Sciatic nerve (tissue), 1 donor: ENCODE measurements around a stretch of chr13.

DNA sequence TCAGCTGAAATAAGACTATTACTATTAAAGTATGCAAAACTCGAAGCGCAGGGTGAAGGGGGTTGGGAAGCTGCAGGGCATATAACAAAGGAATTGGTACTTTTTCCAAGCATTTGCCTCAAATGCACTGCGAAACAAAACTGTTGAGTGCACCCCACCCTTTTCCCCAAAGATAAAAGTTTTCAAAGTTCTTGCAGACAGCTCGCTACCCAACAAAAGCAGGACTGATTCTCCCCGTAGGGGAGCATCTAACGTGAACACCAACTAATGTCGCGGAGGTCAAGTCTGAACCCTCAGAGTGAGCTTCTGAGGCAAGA, 1073.8 kb downstream of the KLF5 start:
- PRO-cap: no peak

GRCh38 chr13:74136099-74136889, 1077.5 kb downstream of the KLF5 start:
- PRO-cap: bidirectional peak, plus-strand start at chr13:74136217, minus-strand start at chr13:74136232

DNA sequence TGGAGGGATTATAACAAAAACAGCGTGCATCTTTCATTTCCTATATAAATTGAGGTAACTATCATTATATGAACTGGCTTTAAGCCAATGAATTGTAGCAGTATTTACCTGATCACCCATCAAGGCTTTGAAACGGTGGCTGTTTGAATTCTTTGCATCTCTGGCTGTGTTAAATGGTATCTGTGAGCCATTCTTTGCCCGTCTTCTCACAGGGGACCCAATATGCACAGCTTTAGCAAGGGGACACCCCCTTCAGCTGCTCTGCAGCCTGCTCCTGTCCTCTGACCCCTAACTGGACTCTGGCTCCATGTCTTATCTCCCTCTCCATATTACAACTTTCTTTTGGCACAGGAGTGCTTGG, 1109.2 kb downstream of the KLF5 start:
- PRO-cap: no peak

GRCh38 chr13:74287742-74287996, 1194.3 kb downstream of the TBC1D4 start:
- PRO-cap: no peak

DNA sequence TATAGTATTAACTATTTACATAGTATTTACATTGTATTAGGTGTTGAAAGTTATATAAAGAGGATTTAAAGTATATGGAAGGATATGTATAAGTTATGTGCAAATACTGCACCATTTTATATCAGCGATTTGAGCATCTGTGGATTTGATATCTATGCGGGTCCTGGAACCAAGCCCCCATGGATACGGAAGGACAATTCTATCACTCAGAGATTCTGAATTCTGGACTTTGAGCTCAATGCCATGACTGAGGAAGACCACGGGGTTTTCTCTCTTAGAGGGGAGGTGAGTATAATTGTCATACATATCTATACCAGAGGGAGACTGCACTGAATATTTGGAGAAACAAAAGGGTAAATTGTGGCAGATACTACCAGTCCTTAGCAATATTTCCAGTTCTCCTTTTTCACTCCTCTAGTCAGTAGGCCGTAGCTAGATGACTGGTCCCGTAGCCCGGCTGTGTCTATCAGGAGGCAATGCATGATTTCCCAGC, 929.3 kb downstream of the TBC1D4 start:
- PRO-cap: no peak

DNA sequence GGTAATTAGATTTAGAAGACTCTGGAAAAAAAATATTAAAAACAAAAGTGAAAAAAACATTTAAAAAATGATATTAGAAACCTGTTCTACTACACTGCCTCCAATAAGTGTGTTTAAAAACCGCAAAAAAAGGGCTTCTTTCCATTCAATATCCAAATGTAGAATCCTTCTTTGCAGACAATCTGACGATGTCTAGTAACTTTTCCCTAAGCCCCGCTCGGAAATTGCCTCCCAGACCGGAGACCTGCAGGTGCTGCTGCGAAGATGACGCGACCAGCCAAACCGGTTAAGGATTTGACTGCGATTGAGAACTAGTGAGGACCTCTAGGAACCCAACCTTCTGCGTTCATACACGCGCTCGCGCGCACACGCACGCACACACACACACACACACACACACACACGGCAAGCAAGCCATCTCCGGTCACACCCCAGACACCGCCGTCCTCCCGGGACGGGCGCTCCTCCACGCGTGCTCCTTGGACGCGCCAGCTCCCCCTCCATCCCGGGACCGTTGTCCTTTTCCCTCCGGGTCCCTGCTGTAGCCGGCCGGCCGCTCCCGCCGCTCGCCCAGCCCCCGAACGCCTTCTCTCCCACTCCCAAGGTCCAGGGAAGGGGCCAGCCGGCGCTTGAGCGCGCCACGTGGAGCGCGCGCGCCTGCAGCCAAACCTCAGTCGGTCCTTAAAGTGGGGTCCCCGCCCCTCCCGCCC, 1.3 kb downstream of the TBC1D4 start:
- PRO-cap: unidirectional peak, plus-strand start at position 632 of the sequence; bidirectional peak, plus-strand start outside the sequence, minus-strand start at position 683 of the sequence

DNA sequence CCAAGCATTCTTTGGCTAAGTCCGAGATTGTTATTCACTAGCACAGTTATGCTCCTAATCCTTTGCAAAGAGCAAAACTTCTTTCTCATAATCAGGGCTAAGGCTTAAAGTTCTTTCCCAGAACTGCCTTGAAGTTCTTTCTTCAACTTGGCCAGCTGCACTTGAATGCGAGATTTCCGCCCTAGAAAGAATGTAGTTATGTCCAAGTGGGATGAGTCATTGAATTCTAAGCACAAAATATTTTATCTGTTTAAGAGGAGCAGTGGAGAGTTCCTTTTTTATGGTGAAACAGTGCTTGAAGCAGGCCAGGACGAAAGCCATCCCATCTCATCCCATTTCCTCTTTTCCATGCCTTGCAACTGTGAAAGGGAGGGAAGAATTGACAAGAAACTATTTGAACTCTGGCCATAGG, 174.7 kb downstream of the KCTD12 start:
- PRO-cap: no peak

DNA sequence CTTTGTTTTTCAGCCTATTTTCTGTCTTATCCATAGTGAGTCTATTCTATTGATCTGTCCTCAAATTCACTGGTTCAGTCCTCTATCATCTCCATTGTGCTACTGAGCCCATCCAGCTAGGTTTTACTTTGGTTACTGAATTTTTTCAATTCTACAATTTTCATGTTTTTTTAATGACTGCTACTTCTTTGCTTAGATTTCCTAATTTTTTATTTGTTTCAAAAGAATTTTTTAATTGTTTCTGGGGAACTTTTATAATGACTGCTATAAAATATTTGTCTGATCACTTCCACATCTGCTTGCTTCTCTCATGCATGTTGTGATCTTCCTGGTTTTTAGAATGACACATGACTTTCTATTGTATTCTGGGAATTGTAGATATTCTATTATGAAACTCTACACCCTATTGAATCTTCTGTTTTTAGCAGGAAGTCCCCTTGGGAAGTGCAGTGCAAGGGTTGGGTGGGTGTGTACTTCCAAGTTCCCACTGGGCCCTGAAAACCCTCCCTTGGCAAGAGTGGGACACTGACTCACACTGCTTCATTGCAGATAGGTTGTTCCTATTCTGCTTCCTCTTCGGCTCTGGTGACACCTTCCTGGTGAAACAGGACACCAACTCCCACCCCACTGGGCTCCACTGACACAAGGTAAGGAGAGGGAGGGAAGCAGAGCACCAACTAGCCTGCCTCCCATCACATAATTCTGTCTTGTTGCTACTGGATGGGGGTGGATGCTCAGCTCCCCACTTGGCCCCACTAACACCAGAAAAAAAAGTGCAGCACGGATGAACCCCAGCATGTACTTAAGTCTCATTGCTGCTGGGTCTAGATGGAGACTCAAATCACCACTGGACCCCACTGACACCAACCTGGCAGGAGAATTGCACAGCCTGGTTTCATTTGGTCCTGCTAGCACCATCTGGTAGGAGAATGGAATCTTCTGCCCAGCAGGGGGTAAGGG, 121.8 kb downstream of the KCTD12 start:
- PRO-cap: unidirectional peak, plus-strand start at position 645 of the sequence

DNA sequence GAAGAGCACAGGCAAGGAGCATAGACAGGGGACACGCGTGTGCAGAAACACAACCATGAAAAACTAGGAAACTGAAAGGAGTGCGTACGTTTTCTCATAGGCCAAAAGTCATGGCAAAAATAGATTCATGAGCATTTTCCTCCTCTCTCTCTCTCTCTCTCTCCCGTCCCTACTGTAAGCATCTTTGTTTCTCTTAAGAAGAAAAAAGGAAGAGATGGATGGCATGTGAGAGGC, 60.4 kb downstream of the KCTD12 start:
- PRO-cap: no peak

DNA sequence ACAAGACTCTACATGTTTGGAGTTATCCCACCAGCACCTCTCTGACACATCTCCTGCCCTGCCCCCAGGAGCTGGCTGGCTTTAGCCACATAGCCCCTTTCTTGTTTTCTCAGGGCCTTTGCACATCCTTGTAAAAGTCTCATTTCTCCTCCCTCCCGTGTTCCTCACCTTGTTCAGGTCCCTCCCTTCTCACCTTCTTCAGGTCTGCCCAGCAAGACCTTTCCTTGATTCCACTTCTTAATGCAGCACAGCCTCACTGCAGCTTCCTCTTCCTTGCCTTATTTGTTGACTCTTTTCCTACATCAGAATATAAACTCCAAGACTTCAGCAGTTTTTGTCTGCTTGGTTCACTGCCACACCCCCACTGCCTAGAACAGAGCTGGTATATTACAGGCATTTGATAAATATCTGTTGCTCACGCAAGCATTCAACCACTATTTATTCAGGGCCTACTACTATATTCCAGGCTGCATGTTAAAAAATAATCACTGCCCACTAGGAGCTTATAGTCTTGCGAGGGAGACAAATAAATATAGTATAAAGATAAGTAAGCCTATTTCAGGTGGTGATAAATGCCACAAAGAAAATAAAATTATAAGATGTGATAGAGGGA, 2.5 kb upstream of the KCTD12 start:
- PRO-cap: unidirectional peak, minus-strand start at position 284 of the sequence

DNA sequence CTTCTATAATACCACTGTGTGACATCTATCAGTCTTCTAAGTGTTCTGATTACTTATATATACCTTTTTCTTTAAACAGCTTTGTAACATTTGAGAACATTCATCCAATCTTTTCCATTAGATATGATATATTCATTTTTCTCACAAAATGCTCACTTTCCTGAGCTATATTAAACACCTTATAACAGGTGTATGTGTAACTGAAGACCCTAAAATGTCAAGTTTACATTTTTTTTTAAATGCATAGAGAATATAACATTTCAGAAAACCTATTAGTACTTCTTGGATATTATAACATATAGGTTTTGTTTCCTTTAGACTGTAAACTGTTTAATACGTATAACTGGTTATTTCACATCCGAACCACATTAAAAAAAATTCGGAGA, 14.7 kb downstream of the CLN5 start:
- PRO-cap: no peak

DNA sequence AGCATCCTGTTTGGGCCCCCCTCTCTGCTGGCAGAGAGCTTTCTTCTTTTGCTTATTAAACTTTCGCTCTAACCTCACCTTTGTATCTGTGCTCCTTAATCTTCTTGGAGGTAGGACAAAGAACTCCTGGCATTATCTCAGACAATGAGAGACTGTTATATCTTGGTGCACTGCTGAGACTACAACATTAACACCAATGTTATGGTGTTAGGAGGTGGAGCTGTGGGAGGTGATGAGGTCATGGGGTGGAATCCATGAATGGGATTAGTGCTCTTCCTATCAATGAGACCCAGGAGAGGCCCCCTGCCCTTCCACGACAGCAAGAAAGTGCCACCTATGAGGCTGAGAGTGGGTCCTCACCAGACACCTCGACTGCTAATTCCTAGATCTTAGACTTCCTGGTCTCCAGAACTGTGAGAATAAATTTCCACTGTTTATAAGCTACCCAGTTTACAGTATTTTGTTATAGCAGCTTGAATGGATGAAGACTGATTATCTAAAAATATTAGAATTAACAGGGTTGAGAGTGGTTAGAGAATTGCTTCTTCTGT, 21.0 kb upstream of the FBXL3 start:
- PRO-cap: no peak

- PRO-cap: no peak
These were observed 102.3 kb upstream of the MYCBP2 start for GRCh38 chr13:77429210-77429651.

DNA sequence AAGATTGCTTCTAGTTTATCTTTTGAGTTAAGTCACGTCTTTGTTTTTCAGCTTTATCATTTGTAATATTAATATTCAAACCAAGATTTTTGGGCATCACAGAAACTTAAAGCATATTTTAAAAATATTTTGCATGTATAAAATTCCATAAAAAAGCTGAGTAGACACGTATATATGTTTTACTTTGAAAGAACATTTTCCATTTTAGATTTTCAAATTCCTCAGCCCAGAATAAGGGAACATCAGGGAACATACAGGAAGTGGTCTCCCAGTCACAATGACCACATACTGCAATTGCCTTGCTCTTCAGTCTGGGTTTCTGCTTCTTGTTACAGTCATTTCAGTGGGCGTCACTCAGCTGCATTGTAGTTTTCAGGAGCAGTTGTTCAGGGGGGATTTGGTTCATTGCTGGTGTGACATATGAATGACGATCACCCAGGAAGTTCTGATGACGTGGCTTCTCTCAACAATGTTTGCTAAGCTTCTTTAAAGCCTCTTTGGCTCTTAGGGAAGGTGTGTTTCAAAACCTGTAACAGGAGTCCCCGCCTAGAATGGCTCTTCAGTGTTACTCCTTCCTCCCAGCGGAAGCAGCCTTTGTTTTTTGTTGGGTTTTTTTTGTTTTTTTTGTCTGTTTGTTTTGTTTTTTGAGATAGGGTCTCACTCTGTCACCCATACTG, 1.7 kb upstream of the SCEL start:
- PRO-cap: bidirectional peak, plus-strand start at position 562 of the sequence, minus-strand start at position 301 of the sequence

DNA sequence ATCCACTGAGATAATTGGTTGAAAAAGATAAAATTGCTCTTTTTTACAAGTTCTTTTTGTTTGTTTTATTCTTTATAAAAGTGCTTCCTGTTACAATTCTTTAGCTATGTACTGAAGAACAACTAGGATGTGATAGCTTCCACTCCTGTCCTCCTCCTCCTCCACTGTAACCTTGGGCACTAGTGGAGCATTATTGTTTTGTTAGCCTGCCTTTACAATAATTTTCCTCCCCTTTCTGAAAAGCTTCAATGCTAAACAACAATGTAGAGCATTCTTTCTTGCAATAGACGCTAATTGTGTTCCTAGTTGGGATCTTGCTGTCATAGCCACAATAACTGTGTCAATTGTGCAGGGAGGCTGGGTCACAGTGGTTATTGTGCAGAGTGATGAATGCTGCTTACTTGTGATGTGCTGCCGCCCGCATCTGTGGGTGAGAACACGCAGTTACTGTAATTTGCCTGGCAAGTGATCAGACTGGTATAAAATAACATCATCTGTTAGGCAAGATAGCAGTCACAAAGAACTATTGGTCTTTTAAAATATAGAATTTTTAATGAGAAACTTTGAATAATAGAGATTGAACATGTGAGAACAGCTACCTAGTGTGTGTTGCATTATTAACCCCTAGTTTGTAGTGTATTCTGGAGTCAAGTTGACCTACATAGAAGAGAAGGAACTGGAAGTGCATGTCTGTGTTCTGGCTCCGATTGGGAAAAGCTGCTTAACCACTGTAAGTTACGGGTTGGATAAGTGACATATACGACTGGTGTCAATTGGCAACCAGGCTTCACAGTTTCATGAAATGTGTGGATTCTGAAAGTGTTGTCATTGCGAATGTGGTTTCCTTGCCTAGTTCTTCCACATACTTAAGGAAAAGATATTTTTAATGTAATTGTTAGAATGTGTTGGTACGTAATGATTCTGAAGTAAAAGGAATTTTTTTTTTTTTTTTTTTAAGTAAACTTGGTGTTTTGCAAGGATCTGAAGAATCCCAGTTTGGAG, 43.5 kb downstream of the SLAIN1 start:
- PRO-cap: no peak

DNA sequence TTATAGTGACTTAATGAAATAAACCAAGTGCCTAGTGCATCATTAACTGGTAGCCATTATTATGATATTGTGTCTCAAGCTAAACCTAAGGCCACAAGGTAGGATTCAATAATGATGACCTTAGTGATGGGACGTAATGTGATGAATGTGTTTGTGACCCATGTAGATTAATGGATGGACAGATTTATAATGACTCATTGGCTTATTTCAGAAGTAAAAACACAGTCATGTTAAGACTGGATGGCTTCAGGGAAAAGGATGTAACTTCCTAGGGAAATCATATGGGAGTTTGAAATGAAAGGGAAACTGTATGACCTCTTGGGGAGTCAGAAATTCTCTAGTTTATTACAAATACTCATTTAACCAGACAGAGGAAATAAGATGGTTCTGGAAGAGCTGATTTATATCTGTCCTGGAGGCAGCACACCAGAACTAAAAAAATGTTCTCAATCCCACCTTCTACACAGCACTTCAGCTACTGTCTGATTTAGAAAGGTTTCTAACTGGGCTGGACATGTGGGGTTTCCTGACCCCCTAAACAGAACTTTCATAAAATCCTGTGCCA, 2.9 kb downstream of the EDNRB start:
- PRO-cap: no peak

DNA sequence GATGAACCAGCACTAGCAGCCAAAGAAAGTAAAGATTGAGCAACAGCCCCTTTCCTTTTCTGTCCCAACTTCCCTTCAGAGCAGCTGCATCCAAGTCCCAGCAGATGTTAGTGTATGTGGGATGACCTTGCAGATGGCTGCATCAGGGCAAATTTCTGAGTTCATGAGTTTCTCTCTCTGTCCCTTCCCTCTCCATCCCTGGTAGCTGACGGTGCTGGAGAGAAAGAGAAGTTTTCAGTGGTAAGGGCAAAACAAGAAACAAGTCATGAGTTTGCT, 183.6 kb upstream of the EDNRB start:
- PRO-cap: no peak

- PRO-cap: no peak
These were observed 140.6 kb upstream of the OBI1 start for GRCh38 chr13:78799558-78800011.

DNA sequence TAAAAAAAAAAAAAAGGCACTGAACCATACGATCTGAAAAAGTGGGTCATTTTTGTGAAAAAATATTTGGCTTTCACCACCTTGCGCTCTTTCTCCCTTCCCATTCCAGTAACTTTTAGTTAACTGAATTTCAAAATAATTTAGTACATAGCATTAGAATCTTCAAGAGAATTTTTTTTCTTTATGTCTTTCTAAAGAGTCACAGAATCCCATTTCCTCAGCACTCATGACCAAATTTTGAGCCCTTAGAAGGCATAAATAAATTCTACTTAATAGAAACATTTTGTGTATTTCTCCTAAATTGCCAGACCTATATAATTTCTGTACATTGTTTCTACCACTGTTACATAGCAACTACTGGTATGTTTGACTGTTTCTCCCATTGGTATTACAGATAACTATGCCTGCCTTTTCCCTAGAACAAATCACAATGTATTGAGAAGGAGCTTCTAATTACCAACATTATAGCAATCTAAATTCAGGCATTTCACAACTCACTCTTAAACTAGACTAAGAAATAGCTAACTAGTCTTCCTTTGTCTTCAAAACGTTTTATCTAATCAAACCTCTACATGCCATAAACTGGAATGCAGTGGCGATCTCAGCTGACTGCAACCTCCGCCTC, 18.4 kb downstream of the RBM26 start:
- PRO-cap: no peak

DNA sequence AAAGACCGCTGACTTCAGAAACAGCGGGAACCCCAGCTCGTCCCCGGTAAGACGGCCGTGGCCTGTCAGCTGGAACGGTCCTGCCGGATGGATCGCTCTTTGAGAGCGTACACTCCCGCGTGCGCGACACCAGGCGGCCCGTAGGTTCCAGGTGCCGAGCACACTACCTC, 262 bp upstream of the RBM26 start:
- PRO-cap: no peak